ENCODE results near the genes C6orf132, PRPH2 and TBCC.

GRCh38 chr6:41771113-41772003, 8.3 kb downstream of the FRS3 start:
- RRBS: 95% methylated on average over 15 of the region's 29 CpGs

GRCh38 chr6:41784408-41785422, 2.8 kb upstream of the TOMM6 start:
- RRBS: no CpG with 5 or more reads among the region's 14 CpGs

DNA sequence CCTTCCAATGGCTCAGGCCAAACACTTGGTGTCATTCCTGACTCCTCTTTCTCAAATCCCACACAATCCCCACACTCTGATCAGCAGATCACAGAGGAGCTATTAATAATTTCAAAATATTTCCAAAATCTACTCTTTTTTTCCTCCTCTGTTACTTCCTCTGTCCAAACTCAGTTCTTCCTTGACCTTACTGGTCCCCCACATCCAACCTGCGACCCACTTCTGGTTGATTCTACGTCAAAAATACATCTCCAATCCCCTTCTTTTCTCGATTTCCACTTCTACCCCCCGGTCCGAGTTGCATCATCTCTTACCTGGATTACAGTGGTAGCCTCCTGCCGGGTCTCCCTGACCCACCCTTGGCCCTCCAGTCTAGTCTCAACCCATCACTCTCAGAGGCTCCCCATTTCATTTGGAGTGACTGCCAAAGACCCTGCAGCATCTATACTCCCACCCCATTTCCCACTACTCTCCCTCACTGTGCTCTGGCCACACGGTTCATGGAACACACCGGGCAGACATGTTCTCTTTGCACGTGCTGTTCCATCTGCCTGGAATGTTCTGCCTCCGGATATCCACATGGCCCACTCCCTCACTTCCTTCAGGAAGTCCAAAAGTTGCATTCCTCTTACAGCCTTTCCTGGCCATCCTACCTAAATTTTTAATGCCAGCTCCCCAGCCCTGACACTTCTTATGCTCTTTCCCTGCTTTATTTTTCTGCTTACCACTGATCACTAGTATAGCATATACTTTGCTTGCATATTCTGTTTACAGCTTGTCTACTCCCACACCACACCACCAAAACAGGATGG, 6.1 kb upstream of the CCND3 start:
- RRBS: 87% methylated on average over 5 of the region's 10 CpGs

DNA sequence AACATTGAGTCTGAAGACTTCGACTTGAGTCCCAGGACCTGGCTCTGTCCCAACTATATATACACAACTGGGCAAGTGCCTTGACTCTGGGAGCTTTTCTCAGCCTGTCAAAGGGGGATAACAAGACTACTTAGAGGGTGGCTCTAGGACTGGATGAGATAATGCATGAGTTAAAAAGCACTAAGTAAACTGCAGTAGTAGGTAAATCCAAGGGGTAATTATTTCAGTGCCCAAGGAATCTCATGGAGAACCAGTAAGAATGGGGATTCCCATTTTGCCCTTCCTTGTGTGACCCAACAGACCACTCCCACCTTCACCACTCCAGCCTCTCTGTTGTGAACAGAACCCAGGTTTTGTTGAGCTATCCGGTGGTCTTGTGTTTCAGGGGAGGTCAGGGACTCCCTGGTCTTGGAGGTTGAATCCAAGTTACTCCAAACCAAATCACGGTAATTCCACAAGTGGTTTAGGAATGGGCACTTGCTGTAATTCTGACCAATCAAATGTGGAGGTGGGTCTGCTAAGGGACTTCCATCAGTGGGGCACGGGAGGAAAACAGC, 11.8 kb upstream of the CCND3 start:
- RRBS: no CpG with 5 or more reads among the region's 4 CpGs

- RRBS: no CpG with 5 or more reads among the region's 9 CpGs
These were observed 27.7 kb upstream of the TAF8 start for GRCh38 chr6:42022603-42023034.

- RRBS: no CpG with 5 or more reads among the region's 10 CpGs
These were observed 19.6 kb upstream of the TAF8 start for GRCh38 chr6:42030500-42031289.

- RRBS: no CpG with 5 or more reads among the region's 13 CpGs
These were observed 24.2 kb downstream of the C6orf132 start for GRCh38 chr6:42117929-42118987.

DNA sequence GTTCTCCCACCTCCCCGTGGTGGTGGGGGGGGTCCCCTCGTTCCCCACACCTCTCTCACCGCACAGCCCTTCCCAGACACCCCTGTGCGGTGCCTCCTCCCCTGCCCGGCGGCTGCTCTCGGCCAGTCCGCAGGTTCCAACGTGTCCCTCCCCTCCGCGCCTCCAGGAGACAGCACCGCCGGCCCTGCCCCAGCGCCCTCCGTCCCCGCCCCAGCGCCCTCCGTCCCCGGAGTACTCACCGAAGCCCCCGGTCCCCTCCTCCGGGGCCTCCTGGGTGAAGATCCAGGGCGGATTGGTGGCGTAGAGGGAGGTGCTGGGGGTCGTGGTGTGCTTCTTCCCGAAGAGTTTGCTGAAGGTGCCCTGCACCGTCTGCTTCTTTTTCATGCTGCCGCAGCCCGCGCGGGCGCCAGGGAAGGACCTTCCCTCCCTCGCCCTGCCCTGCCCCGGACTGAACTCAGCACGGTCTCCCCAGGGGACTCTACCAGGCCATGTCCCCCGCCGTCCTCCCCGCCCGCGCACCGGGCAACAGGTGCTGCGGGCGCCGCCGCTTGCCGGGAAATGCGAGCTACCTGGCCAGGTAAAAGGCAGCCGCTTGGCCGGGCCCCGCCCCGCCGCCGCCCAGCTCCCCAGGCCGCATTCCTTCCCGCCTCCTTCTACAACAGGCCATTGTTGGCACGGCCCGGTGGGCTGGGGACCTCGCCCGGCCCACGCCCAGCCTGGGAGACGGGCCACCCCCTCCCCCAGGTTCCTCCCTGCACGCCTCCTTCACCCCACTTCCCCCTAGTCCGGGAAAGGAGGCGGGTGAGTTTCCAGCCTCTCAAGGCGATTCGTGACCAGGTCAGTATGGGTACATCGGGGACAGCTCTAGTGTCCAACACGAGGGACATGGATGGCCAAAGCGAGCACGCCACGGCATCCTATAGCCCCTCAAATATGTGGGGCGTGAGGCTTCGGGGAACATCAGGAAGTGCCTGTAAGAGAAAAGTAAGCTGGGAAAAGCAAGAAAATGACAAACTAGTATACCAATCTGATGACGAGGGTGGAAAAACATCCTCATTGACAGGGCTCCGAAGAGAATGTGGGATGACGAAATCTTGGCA, at the start of gene C6orf132:
C6orf132 (minus strand) TSS at position 560 of the 1,100 bp plus-strand sequence.
- RRBS: 69% methylated on average over 38 of the region's 76 CpGs

GRCh38 chr6:42564684-42564972, 799 bp downstream of the UBR2 start:
- RRBS: no CpG with 5 or more reads among the region's 11 CpGs

DNA sequence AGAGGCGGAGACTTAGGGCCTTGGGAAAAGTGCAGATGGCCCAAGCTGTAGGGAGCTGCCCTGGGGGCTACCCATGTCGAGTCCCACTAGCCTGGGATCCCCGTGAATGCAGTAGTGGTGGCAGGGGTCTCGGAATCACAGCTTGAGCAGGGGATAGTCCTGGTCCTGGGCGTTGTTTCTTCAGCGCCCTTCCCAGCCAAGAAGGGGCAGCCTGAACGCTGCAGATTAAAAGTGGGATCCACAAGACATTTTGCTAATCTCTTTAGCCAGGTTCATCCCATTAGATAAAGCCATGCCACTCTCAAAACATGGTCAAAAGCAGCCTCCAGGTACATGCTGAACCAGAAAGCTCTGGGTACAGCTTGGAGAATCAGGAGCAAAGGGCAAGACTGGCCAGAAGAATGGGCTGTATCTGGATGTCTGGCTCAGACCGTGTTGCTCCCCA, at the start of gene PRPH2:
PRPH2 (minus strand) TSS at position 198 of the 445 bp plus-strand sequence.
- RRBS: no CpG with 5 or more reads among the region's 8 CpGs

GRCh38 chr6:42726446-42727695, 4.5 kb upstream of the PRPH2 start:
- RRBS: no CpG with 5 or more reads among the region's 71 CpGs

GRCh38 chr6:42745587-42746207, at the start of gene TBCC:
Gene TBCC, minus strand, starts transcription at chr6:42746103.
- RRBS: under 1% methylated on average over 17 of the region's 52 CpGs

DNA sequence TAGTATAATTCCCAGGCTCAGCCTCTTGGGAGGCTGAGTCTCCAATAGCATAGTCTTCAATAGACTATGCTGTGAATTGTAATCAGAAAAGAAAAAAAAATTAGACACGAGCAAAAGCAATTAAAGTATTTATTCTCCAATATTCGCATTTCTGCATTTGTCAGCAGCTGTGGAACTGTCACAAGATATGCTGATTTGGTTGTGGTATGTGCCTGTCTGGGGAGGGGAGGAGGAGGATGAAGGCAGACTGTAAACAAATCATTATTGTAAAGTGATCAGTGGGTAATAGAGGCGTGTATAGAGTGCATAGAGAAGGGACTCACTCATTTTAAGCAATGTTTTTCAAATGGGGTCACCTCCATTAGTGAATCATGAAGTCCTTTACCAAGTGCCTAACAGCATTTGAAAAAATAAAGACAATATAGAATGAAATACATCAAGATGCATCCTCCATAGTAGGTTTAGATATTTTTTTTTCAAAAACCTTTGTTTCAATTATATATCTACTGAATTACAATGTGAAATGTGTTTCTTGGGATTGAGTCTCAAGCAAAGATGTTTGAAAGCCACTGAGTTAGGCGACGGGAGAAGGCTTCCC, 10.0 kb upstream of the BICRAL start:
- RRBS: no CpG with 5 or more reads among the region's 5 CpGs

DNA sequence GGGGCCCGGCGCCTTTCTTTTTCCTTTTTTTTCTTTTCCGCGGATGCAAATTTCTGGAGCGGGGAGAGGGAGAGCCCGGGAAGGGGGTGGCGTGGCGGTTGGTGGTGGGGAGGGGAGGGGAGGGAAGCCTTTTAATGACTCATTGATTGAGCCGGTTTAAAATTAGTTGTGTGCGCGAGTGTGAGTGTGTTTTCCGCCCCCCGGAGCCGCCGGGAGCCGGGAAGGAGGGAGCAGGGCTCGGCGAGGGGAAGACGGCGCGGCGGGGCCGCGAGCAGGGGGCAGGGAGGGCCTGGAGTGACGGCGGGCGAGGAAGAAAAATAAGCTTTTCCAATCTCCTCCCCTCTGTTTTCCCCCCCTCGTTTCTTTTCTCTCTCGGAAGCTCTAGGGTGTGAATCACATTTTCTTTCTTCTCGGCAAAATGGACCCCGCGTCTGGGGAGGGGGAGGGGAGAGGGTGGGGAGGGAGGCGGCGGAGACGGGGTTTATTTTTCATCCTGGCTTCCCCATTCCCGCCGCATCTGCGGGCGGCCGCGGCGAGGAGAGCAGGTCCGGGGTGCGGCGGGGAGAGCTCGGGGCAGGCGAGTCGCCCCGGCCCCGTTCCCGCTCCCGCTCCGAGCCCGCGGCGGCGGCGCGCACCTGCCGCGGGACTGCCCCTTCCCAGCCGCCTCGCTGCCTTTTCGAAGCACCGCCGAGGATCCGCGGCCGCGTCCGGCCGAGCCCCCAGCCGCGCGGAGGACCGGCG, 857 bp downstream of the BICRAL start:
- RRBS: 2% methylated on average over 12 of the region's 77 CpGs

- RRBS: no CpG with 5 or more reads among the region's 2 CpGs
These were observed 733 bp upstream of the PPP2R5D start for GRCh38 chr6:42983784-42983889.

DNA sequence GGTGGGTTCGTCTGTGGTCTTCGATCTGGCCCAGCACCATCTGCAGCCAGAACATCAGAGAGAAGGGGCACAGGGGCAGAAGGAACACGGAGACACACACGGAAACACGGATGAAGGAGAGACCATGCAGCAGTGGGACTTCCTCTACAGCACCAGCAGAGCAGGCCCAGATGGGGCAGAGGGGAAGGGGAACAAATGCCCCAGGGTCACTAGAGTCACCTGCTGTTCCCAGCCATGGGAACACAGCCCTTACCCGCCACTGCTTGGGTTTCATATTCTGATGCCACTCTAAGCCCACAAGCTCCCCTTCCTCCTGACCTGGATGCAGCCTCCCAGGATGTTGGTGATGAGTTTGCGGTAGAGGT, 7.1 kb downstream of the CUL7 start:
- RRBS: no CpG with 5 or more reads among the region's 7 CpGs

- RRBS: 73% methylated on average over 3 of the region's 7 CpGs
These were observed 44.9 kb downstream of the PTK7 start for GRCh38 chr6:43120817-43121556.

DNA sequence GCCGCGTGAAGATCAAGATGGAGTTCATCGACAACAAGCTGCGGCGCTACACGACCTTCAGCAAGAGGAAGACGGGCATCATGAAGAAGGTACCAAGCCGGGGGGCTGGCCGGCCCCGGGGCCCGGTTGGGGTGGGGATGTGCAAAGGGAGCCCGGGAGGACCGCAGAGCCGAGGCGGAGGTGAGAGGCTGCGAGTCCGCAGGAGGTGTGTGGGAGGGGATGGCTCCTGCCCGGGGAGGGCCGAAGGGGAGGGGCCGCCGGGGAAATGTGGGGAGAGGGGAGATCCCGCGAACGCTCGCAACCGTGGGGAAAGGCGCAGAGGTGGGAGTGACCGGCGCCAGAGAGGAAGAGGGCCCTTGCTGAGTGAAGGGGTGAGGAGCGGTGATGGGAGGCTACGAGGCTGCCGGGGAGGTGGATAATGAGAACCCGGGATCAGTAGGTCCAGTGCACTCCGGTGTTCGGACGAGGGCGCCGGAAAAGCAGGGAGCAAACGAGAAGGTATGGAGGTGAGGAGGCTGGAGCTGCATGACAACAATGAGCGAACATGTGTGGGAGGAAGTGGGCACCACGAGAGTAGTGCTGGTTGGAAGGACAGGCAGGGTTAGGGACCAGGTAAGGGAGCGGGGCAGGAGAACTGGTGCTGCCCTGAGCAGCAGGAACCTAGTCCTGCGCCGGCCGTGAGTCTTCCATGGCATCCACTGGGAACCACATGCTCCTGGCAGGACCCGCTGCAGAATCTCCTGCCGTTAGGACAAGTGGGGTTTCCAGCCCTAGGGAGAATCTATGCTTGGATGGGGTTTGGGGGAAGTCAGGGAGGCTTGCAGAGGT, 1.2 kb downstream of the SRF start:
- RRBS: 1% methylated on average over 22 of the region's 47 CpGs

DNA sequence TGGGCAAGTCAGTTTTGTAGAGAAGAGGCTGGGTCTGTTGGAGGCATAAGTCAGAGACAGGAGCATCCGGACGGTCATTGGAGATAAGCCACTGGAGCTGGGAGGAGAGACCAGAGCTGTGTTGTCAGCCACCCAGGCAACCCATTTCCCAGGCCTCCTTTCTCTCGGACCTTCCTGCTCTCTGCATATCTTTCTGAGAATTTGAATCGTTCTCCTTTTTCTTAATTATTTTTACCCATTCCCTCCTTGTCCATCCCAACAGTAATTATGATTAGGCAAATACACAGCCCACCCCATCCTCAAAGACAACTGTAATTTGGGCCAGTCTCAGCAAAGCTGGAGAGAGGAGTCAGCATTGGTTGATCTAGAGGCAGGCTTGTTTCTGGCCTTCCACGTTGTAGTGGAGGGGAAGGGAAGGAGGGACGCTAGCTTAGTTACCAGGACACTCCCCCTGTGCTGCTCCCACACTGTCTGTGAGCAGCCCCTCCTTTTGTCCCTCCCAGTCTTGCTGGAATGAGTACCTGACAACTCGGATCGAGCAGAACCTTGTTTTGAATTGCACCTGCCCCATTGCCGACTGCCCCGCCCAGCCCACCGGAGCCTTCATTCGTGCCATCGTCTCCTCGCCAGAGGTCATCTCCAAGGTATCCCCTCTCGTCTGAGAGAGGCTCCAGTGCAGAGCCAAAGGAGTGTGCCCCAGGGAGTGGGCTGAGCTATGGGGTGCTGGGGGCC, 9.2 kb downstream of the DNPH1 start:
- RRBS: no CpG with 5 or more reads among the region's 15 CpGs

- RRBS: no CpG with 5 or more reads among the region's 3 CpGs
These were observed 5.5 kb downstream of the DNPH1 start for GRCh38 chr6:43223672-43224240.

All from SK-N-MC (cell line).